Camera-type eye (tissue), 1 donor: Measurements from ENCODE around the genes TSPY10, VCY and DAZ3.

DNA sequence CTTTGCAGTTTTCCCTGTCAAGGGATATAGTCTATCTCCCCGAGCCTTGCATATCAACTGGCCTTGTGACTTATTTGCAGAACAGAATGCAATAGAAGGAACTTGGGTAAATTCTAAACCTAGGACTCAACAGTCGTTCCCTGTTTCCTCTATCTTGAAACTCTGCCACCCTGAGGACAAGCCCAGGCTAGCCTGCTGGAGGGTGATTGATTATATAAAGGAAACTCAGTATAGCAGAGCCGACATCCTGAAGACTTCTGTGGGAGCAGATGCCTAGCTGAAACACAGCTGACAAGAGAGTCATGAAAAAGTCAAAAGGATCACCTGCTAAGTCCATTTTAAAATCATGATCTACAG, 197.1 kb downstream of the TGIF2LY start:
- RAMPAGE, long total RNA = no peak

- RAMPAGE, long total RNA = no peak
These were observed 457.3 kb downstream of the TGIF2LY start for GRCh38 chrY:4036167-4036617.

DNA sequence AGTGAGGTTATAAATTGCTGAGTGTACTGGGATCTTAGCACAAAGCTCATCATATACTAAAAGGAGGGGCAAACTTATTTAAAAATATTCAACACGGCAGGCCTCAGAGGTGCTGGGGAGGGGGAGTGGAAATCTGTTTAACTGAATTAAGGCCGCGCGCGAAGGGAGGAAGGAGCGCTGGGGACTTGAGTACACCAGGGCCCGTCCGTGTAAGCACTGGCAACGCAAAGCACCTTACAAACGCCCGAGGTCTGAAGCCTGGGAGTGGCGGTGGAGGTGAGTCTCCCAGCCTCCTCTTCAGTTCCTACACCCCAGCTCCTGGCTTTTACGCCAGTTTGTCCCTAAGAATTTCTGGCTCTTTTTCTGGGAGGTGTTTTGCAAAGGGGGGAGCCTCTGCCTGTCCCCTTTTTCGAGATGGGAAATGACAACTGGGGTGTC, 650 bp upstream of the TBL1Y start:
- RAMPAGE, long total RNA = no peak

DNA sequence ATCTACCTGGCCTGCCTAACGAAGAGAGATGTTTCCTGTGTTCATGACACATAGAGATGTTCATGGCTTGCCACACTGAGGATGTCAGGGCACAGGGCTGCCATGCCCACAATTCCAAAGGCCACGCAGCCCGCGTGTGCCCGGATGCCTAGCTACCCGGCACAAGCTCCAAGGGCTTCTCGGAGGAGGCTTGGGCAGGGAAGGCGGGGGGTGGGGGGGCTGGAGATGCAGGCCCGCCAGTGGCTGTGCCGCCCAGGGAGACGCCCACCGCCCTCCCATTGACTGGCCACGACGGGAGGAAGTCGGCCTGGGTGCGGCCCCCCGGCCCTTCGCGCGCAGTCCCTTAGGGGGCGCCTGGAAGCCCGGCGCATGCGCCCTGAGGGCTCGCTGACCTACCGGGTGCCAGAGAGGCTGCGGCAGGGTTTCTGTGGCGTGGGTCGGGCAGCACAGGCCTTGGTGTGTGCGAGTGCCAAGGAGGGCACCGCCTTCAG, at the start of gene TSPY10:
Gene TSPY10 (plus strand): TSS at position 324 of the 491 bp plus-strand sequence.
- RAMPAGE, long total RNA = no peak

GRCh38 chrY:12537311-12537851, 163.7 kb upstream of the USP9Y start:
- RAMPAGE, long total RNA = no peak

GRCh38 chrY:13111978-13112472, 207.4 kb downstream of the DDX3Y start:
- RAMPAGE, long total RNA = no peak

DNA sequence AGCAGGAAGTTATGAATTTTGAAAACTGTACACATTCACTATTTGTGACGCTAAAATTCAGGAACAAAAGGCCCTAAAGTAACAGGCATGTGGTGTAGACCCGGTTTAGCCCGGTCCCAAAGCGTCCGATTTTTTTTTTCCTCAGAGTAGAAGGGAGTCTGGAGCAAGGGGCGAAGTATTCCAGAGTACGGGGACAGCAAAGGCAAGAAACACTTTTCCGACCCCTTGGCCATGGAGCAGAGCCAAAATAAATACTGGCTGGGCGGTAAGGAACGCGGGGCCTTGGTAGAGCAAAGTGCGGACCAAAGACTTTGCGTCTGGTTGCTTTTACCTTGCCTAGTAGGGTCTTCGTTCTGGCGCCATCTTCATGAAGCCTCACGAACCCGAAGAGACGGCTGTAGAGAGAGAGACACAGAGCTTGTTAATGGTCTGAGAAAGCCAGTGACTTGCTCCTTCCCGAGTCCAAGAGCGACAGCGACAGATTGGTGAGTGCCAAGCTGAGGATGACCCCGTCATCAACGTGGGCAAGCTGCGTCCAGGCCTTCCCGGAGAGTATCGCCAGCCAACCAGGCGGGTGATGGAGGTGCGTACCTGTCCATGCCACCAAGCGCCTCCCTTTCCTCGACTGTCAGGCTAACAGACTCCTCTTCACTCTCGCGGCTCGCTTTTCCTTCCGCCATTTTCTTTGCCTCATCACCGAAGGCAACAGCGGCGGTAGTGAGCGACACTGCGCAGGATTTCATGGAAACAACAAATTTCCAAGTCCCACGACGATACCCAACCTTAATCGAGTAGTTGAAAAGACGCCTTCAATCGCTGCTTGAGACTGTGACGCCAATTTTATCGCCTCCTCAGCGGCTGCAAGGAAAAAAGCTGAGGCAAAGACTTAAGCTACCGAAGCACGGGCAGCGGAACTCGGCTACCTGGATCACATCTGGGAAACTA, 638 bp downstream of the UTY start:
- RAMPAGE, long total RNA = no peak

DNA sequence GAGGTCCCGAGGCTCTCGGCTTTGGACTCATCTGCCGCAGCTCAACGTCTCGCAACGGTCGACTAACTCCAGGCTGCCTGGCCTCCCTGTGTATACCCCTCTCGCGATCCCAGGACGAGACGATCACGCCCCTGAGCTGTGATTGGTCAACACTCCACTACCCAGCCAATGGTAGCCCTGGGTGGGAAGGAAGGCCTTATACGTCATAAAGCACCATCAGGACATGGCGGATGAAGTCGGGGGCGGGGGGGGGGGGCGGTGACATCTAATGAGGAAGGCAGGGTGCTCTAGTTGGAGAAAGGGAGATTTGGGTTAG, at the start of gene VCY:
Gene VCY (minus strand): TSS at position 64 of the 316 bp plus-strand sequence.
- RAMPAGE, long total RNA = no peak

DNA sequence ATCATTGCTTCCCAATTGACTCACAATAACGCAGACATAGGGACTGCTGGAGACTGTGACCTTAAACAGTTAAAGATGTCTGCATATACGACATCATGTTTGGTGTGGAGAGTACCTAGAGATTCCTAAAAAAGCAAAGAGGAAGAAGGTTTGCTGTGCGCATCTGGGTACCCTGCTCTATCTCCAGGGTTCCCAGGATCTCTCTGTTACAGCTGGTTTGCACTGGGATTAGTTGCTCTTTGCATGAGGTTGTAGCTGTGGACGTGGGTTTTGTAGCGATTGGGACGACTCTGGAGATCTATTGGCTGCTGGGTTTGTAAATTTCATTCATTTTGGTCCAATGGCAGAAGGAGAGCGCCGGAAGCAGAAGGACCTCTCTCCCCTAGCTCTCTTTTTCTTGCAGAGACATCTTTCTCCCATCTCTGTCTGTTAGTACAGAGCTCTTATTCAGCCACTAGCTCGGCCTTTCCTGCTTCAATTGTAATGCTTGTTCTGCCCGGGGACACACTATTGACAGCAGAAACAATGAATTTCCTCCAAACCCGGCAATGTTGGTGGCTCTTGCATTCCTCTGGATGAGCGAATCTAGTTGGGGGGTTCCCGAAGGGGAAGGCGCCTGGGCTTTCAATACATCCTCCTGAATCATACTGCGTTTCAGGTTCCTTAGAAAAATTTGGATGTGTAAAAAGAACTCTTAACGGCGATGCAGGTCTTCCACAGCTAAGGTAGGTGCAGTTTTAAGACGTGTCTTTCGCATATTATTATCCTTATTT, 1.9 kb upstream of the NLGN4Y start:
- RAMPAGE, long total RNA = no peak

DNA sequence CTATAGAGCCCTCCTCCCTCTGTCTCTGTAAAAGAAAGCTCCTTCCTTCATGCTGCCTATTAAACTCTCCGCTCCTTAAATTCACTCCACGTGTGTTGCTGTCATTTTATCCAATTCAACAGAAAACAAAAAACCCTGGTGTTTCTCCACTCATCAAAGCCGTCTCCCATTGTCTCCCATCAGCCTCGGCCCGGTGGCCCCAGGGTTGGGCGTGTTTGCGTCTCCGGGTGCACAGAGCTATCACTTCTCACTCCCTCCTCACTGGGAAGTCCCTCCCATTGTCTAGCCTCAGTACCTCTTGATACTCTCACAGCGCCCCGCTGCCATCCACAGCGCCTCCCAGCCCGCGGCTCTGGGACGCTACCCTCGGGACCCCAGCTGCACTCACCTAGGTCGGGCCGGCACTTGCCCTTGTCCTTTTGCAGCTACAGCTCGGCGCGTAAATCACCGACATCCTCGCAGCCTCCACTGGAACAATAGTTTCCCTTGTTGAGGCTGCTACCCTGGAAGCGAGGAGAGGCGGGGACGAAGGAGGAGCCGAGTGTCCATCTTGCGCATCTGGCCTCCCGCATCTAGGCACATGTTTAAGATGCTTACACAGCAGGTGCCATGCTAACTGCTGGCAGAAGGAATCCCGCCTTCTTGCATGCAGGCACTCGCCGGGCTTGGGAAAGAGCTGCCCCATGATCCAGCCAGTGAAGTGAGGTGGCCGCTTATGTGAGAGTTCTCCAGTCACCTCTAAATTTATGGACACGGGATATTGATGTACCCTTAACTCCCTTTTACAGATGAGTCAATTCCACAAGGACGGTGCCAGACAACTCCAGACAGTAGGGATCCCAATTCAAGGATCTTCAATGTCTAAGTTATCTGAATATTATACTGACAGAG, 269.5 kb upstream of the HSFY2 start:
- RAMPAGE, long total RNA = no peak

- RAMPAGE, long total RNA = no peak
These were observed at the start of gene DAZ3 for GRCh38 chrY:24813322-24813565. Gene DAZ3 (minus strand): TSS chrY:24813393.